Rectum (tissue), 1 donor: ENCODE measurements around the genes COPS7B, ECEL1 and TIGD1.

GRCh38 chr2:231785936-231787234 is at the start of gene COPS7B:
TSS of gene COPS7B (plus strand) at chr2:231786445.
- PRO-cap = bidirectional peak, plus-strand start at chr2:231786445, minus-strand start at chr2:231786317; unidirectional peak, minus-strand start at chr2:231786820

GRCh38 chr2:231791498-231792243 is 5.4 kb downstream of the COPS7B start:
- PRO-cap = no peak

- PRO-cap = no peak
These were observed 12.4 kb downstream of the COPS7B start for GRCh38 chr2:231798633-231799151.

DNA sequence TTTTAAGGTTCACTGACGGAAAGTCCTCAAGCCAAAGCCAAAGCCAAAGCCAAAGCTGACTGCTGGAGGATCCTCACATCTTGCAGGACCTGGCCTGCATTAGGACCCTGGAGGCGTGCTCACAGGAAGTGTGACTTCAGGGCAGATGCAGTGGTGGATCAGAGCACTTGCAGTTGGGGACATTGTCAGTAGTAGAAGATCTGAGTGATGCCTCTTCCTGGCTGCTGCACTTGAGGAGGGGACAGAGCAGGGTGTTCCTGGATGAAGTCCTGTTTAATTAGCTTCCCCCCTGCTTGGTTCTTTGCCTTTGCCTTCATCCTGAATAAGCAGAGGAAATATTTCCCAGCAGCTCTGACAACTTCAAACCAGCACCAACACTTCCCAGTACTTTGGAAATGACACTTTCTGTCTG is 68.9 kb upstream of the ALPP start:
- PRO-cap = no peak

- PRO-cap = no peak
These were observed 9.1 kb downstream of the ALPP start for GRCh38 chr2:232387630-232388155.

DNA sequence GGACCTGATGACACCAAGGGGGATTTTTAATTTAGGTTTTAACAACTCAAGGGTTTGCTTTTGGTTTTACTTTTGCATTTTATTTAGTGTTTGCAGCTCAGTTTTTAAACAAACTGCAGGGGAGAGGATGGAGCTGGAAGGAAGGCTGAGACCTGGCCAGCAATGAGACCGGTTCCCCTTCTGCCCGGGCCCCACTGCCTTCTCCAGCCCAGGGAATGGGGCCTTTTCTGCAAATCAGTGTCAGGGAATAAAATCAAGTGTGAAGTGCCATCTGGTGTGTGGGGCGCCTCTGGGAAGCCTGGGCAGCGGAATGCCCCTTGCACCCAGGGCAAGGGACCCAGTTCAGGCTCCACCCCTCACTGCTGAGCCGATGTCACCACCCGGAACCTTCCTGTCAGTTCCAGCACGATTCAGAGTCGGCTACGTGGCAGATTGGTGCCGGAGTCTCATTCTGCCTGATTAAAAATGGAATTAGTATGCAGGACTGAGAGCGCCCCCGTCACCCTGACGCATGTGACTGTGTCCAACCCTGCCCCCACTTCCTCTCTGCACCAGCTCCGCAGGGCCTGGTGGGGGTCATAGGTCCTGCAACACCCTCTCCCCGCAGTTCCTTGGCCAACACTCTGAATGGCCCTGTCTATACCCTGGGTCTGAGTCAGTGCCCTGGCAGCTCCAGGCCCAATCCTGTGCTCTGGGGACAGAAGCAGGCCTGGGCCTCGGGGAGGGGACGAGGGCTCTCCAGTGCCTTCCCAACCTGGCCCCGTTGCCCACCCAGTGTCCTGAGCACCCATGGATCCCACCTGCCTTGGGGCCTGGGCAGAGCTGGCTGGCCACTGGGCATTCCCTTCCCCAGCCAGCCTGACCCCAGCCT is 8.2 kb upstream of the ALPI start:
- PRO-cap = unidirectional peak, plus-strand start at position 397 of the sequence

DNA sequence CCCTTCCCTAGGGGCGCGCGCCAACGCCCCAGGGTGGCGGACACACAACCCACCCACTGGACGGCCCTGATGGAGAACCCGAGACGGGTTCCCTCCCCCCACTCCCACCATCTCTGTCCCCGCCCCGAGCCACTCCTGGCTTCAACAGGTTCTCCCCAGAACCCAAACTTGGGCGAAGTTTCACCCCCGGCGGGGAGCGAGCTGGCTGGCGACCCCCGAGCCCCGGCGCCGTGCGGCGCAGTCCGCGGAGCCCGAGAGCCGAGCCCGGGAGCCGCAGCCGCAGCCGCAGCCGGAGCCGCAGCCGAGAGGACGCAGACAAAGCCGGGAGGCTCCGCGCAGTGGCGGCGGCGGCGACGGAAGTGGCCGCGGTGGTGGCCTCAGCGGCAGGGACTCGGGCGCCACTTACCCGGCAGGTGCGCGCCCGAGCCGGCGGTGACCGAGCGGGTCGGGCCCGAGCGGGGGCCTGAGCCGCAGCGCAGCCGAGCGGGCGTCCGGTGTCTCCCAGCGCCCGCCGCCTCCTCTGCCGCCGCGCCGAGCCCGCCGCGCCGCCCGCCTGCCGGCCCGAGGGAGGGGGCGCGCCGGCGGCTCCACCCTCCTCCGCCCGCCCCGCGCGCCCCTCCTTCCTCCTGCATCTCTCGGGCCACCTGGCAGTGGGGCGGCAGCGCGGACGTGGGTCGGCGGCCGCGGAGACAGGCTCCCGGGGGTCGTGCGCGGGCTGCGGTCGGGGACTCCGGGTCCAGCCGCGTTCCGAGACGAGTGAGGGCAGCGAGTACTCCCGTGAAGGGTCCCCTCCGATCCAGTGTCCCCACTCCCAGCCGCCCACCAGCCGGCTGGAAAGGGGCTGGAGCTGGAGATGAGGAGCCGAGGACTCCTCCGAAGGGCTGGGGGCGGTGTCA is at the start of gene ECEL1:
ECEL1 (minus strand) TSS at position 522 of the 896 bp plus-strand sequence.
- PRO-cap = bidirectional peak, plus-strand start at position 676 of the sequence, minus-strand start at position 522 of the sequence

DNA sequence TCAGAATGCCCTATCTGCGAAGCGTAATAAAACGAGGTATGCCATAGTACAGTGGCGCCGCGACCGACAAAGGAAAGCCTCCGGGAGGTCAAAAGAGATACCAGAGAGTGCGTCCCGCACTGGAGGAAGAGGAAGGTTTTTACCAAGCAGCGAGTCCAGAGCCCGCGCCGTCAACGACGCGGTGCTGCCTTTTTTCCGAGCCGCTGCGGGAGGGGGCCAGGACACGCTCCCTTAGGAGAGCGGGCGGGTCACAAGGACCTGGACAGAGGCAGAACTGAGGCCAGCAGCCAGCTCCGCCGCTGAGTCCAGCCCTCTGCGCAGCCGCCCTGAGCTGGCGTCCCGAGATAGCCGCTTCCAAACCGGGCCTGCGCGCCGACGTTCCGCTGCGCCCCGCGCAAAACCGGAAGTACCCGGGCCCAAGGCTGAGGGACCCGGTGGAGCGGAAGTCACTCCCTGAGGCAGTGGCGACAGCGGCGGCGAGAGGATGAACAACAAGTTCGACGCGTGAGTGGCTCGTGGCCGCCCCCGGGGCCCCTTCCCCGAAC is at the start of gene TIGD1:
TIGD1 (minus strand) TSS at position 317 of the 545 bp plus-strand sequence.
- PRO-cap = bidirectional peak, plus-strand start at position 494 of the sequence, minus-strand start at position 276 of the sequence

GRCh38 chr2:232570945-232571357 is 20.5 kb downstream of the EIF4E2 start:
- PRO-cap = bidirectional peak, plus-strand start at chr2:232571215, minus-strand start at chr2:232571147

DNA sequence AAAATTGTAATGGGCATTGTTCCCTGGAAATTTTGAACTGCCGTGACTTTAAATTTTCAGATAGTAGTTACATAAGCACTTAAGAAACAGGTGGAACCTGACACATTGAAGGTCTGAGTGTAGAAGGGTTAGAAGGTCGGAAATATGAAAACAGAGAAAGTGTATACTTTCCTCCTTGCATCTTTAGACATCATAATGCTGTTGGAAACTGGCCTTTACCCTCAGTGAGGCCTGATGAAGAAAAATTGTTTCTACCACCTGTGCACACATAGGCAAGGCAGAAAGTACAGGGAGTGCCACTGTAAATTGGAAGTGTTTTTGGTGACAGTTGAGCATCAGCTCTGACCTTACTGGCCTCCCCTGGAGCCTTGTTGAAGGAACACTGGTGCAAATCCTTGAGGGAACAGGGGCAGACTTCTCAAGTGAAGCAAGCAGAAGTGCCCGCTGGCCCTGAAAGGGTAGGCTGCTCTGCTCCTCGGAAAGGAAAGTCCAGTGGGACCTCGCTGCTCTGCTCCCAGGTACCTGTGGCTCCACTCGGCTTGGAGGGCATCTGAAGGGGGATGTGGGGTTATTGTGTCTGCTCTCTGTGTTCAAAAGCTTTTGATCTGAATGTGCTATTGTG is 23.2 kb downstream of the EIF4E2 start:
- PRO-cap = unidirectional peak, plus-strand start at position 245 of the sequence; unidirectional peak, plus-strand start at position 315 of the sequence

DNA sequence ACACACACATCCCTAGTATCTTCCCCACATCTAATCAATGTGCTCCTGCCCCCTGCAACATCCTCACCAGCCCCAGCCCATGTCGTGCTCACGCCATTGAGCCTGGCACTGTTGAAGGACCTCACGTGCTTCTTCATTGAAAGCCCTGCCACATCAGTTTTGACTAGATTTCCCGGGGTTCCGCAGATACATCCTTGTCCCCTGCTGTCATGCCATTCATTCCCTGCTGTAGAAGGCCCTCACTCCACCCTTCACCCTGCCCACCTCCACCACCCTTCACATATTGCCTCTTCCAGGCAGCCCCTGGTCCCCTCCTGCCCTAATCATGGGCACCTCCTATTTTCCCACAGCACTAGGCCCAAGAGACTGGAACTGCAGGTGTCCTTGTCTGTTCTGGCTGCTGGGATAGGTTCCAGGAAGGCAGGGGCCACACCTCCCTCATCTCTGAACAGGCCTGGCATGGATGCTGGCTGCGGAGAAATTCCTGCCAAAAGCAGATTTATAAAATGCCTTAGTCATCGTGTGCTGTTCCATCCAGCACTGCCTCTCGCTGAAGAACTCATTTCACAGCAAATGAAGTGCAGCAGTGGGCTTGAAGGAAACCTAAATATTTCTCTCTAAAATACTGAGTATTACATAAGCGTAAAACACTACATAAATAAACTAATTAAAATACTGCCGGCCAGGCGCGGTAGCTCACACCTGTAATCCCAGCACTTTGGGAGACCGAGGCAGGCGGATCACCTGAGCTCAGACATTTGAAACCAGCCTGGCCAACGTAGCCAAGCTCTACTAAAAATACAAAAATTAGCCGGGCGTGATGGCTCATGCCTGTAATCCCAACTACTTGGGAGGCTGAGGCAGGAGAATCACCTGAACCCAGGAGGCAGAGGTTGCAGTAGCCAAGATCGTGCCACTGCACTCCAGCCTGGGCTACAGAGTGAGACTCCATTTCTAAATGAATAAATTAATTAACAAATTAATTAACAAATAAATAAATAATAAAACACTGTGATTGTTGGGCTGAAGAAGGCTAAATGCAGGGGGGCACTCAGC is 38.4 kb downstream of the EIF4E2 start:
- PRO-cap = bidirectional peak, plus-strand start at position 518 of the sequence, minus-strand start at position 225 of the sequence

DNA sequence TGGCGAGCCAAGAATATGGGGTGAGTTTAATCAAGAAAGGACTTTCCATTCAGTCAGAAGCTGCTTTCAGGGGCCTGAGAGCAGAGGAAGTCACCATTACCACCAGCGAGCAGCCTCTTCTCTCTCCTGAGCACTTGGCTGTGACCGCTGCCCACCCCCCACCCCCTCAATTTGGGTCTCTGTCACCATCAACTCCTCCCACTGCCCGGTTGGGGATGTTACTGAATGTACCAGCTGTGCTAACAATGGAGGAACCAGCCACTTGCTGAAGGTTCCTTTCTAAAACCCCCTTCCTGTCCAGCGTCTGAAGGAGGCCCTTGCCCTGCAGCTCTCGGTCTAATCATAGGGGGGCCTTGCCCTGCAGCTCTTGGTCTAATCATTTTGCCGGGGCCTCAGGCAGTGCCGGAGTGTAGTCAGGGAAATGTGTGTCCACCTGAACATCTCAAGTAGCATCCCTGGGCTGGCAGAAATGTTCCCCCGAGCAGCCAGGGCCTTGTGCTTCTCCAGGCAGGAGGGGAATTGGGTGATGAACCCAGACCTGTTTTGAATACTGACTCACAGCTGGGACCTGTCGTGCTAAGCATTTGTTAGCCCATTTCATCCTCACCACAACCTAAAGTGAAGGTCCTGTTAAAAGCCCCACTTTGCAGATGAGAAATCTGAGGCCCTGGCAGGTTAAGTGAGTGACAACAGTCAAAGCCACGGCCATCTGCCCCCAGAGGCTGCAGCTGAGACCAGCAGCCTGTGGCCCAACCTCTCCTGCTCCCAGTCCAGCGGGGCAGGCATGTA is 1.1 kb downstream of the INPP5D start:
- PRO-cap = bidirectional peak, plus-strand start at position 245 of the sequence, minus-strand start at position 92 of the sequence

DNA sequence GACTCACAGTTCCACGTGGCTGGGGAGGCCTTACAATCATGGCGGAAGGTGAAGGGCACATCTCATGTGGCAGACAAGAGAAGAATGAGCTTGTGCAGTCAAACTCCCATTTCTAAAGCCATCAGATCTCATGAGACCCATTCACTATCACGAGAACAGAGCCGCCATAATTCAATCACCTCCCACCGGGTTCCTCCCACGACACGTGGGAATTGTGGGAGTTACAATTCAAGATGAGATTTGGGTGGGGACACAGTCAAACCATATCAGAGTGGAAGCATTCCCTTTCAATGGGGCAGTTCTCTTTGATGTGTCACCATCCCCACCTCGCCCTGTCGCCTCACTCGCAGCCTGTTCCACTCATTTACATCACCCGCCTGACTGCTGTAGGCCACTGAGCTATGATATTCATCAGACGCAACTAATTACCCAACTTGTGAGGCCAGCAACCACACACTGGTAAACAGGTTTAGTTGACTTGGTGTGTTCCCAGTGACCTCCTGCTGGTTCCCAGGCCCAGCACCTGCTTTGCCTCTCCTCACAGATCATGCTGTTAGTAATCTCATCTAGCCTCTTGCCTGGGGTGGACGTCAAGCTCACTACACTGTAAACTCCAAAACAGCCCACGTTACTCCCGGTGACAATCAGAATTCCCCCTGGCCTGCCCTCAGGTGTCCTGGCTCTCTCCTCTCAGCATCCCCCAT is 39.9 kb downstream of the INPP5D start:
- PRO-cap = no peak

DNA sequence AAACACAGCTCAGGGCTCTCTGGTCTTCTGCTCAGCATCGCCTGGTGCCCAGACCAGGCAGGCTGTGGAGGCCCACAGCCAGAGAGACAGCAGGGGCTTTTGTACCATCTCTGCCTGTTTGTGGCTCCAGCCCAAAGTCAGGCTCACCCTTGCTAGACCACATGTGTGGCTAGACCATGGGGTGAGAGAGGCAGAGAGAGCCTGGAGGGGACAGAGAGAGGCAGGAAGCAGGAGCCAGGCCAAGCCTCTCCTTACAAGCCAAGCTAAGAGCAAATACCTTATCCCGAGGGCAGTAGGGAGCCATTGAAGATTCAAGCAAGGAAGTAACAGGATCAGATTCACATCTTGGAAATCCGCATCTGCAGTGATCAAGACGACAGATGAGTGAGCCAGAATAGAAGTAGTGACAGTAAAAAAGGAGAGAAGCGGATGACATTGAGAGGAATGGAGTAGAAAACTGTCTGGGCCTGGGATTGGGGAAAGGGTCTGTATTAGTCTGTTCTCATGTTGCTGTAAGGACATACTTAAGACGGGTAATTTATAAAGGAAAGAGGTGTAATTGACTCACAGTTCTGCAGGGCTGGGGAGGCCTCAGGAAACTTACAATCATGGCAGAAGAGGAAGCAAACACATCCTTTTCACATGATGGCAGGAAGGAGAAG is 60.8 kb upstream of the ATG16L1 start:
- PRO-cap = unidirectional peak, plus-strand start at position 412 of the sequence

DNA sequence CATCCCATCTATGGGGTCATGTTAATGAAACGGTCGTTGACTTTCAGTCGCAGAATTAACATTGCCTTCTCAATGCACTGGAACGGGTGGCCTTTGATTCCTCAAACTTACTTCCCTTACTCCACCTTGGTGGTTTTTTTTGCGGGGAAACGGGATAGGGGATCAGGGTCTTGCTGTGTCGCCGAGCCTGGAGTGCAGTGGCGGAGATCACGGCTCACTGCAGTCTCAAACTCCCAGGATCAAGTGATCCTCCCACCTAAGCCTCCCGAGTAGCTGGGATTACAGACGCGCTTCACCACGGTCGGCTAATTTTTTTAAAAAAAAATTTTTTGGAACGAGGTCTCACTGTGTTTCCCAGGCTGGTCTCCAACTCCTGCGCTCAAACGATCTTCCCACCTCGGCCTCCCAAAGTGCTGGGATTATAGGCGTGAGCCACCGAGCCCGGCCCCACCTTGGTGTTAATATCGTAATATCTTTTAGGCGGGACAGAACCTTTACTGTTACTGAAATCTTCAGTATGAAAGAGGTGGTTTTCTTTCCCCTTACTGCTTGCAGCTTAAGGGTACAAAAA is 853 bp downstream of the ATG16L1 start:
- PRO-cap = no peak

- PRO-cap = no peak
These were observed 10.6 kb upstream of the SAG start for GRCh38 chr2:233296969-233297504.

GRCh38 chr2:233348833-233349631 is 5.3 kb upstream of the DGKD start:
- PRO-cap = no peak

DNA sequence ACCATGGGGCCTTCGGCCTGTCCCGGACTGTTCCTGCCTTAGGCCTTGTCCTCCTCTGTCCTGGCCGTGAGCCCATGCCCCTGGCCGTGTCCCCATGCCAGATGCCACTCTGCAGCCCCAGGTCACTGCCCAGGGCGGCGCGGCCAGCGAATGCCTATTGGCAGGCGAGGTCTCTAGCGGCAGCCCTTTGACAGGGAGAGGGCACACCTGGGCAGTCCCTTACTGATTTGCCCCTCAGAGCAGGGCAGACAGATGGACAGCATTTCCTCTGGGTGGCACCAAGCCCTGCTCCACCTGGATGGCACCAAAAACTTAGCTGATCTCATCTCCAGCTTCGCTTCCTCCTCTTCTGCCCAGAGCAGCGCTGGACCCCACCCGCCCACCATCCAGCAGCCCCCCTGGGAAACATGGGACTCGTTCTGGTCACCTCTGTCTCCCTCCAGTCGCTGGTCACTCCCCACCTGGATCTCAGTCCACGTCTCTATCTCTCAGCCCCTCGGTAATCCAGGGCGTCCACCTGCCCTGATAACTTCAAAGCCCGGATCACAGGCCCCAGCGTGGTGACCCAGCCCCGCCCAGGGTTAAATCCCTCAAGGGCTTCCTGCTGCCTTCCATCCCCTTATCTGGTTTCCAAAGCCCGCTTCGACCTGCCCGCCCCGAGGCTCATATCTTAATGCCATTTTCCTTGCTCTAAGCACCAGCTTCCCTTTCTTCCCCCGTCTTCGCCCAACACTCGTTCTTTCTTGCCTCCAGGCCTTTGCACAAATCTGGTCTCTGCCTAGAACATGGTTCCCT is 905 bp upstream of the DGKD start:
- PRO-cap = no peak

DNA sequence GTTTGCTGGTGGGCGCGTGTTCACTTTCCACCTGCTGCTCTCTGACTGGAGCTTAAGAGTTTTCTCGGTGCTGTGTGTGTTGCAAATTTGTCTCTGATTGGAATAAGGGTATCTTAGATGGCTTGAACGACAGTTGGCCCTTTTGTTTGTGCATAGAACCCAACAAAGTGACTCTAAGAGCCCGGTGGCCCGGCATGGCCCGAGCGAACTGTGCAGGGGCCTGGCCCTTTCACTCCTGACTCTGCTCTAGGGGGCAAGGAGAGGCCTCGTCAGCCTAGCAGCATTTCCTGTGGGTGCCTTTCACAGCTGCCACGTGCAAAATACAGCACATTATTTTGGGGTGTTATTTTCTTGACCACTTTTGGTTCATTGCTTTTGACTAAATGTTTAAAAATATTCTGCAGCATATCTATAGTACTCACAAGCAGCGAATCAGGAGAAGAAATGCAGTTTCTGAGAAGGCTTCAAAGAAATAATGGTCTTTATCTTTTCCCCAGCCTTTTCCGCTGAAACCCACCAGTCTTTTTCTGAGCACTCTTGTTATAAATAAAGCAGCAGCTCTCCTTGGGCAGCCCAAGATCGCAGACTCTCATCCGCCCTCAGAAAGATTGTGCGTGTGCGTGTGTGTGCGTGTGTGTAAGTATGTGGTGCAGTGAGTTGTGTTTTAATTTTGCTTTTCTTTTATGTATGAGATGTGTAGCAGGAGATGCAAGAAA is 31.2 kb downstream of the DGKD start:
- PRO-cap = no peak

DNA sequence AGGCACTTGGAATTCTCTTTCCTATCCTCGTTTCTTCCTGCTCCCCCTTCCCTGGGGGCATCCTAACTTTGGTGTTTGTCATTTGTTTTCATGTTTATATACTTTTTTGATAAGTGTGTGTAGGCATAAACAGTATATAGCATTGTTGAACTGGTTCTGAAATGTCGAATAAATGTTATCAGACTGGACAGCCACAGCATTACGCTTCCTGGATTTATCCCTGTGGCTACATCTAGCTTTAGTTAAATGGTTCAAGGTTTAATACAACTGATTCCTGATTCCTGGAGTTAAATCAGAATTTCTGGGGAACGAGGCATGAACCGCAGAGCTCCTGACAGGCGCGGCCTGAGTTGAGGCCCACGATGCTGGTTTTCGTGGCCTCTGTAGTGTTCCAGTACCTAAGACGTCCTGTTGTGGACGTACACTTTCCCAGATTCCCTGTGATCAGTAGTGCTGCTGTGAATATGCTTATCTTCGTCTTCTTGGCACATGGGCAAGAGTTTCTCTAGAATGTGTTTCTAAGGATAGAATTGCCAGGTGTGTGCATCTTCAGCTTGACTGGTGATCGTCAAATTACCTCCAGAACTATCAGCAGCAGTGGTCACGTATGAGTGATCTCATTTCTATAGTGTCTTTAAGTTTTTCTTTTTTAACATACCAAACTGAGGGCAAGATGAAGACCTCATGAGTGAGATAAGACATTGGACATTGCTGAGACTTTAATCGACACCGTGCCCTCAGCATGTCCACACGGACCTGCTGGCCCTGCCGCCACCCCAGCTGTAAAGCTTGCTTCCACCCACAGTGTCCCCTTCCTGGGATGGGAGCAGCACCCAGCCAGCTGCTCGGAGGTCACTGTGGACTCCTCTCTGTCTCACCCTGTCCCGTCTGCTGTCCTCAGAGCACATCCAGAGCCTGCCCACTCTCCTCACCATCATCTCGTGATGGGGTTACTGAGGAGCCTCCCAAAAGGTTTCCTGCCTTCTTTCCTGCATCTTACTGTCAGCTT is 66.4 kb downstream of the DGKD start:
- PRO-cap = no peak